M059J (cell line): ENCODE results near the genes FOXD4L5 and ZNF658.

DNA sequence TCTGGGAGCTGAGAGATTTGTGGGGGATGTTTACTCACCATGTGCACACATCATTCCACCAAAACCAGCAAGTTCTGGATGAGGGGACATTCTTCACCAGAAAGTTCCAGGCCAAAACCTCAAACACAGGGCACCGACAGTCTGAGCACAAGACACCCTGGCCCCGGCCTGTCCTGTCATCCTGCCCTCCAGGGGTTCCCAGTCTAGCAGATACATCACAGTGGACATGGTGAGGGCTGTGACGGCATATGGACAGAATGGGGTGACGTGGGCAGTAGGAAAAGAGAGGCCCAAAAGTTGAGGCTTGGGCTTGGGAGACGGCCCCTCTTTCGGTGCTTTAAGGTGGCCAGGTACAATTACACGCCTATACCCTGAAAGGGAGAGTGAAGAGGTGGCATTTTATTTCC, 64.1 kb downstream of the SHB start:
- RAMPAGE, long total RNA: no peak

DNA sequence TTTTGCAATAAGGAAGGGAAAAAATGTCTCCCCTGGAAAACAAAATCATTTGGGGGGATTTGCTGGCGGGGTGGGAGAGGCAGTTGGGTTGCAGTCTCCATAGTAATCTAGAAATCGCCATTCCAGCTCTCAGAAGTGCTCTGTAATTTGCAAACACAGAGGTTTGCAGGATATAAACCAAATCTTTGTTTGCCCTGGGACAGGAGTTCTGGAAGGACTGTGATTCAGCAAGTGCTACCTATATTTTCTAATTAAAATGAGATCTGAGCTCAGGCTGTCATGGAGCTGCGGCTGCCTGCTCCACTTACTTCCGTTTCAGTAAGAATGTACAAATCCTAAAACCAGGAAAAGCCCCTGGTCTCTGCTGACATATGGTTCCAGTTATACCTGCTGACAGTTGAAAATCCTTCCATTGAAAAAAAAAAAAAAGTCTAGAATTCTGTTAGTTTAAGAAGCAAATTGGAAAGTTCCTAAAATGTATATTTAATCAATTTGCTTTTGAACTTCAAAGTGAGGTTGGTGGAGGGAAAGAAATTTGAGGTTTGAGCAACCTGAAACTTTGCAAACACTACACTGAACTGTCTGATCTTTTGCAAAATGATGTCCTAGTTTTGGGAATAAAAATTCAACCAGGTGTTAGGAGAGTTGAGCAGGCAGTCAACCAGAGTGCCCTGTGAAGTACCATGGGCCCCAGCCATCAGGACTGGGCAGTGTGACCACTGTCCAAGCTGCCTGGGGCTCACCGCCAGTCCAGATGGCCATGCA, 50.8 kb downstream of the SHB start:
- RAMPAGE, long total RNA: no peak

DNA sequence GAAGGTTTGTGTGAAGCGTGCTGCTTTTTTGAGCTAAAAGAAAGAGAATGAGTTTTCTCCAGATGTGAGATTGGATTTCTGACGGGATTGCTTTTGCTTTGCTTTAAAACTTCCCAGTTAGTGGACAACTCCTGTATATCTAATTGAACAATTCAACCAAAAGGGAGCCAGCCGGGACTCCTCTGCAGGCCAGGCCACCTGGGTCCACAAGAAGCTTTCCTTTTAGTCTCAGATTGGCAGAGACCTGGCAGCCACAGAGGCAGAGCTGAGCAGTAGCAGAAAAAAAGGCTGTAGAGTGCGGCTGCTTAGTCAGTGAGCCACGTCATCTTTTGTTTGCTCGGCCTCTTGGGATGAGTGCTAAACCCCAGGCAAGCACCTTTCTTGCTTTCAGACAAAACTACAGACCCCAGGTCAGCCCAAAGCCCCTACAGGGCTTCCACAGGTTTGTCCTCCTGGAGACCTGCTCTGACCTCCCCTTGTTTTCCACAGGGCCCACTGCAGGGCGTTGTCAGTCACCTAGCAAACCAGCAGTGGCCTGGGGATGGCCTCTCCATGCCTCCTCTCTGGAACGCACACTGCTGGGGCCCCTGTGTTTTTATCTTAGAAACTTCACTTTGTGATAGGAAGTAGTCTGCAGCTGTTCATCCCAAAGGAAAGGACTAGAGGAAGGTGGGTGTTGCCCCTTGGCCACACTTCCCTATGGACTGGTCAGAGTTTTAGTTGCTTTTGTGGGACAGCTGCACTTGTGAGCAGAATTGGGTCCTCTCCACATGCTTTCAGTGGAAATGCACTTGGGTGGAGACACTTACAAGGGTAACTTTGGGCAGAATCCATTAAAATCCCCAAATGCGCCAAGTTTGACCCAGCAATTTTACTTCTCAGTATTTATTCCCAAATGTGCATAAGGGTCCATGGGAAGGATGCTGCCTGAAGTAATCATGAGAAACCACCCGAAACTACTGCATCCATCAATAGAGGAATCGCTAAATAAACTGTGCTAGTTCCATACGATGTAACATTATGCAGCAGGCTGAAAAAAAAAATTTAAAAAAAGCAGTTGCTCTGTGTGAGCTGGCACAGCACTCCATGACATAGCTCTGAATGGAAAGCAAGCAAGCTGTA, 49.8 kb downstream of the SHB start:
- RAMPAGE, long total RNA: no peak

DNA sequence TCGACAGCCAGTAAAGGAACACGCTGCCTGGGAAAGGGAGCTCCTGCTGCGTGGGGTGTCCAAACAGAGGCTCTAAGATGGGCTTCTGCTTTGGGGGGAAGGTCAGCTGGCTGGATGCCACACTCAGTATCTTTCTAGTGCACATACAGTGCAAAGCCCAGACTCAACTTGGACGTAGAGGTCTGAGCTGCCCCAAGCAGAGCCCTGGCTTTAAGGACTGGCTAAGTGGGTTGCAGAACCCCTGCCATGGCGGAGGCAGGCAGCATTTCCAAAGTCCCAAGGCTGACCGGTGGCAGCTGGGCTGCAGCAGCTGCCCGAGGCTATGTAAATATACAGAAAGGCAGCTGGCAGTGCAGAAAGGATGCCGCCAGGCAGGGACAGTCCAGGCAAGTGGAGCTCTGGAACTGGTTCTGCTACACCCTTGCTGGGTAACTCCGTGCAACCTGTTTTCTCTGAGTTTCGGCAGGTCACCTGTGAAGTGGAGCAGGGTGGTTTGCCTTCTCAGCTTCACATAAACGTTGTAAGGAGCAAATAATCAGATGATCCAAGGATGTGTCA, 46.1 kb downstream of the SHB start:
- RAMPAGE, long total RNA: no peak

GRCh38 chr9:38058640-38059988, 9.9 kb downstream of the SHB start:
- RAMPAGE, long total RNA: no peak

- RAMPAGE, long total RNA: no peak
Observed at GRCh38 chr9:38074229-38074769, 5.3 kb upstream of the SHB start.

DNA sequence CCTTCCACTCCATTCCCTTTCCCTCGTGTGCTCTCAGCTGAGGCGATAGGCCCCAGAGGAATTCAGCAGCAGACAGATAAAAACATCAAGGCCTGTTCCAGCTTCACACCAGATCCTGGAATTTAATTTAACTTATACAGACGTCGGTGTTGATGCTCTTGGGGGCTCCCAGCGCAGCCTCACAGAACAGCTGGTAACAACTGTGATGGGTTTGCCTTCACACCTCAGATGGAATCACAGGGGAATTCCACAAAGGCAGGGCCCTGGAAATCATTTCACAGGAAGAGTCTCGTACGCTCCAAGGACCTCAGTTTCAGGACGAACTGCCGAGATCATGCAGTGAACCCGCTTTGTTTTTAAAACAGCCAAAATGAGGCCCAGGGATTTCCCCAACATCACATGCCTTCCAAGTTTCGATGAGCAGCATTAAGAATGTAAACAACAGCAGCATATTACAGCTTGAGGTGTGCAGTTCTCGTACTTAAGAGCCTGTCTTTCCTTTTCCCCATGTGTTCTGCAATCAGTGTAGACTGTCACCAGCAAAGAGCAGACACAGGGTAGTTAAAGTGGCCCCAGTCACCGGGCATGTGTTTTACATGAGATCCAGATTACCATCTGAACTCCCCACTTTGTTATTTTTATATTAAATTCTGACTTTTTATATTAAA, 73.5 kb upstream of the ALDH1B1 start:
- RAMPAGE, long total RNA: no peak

DNA sequence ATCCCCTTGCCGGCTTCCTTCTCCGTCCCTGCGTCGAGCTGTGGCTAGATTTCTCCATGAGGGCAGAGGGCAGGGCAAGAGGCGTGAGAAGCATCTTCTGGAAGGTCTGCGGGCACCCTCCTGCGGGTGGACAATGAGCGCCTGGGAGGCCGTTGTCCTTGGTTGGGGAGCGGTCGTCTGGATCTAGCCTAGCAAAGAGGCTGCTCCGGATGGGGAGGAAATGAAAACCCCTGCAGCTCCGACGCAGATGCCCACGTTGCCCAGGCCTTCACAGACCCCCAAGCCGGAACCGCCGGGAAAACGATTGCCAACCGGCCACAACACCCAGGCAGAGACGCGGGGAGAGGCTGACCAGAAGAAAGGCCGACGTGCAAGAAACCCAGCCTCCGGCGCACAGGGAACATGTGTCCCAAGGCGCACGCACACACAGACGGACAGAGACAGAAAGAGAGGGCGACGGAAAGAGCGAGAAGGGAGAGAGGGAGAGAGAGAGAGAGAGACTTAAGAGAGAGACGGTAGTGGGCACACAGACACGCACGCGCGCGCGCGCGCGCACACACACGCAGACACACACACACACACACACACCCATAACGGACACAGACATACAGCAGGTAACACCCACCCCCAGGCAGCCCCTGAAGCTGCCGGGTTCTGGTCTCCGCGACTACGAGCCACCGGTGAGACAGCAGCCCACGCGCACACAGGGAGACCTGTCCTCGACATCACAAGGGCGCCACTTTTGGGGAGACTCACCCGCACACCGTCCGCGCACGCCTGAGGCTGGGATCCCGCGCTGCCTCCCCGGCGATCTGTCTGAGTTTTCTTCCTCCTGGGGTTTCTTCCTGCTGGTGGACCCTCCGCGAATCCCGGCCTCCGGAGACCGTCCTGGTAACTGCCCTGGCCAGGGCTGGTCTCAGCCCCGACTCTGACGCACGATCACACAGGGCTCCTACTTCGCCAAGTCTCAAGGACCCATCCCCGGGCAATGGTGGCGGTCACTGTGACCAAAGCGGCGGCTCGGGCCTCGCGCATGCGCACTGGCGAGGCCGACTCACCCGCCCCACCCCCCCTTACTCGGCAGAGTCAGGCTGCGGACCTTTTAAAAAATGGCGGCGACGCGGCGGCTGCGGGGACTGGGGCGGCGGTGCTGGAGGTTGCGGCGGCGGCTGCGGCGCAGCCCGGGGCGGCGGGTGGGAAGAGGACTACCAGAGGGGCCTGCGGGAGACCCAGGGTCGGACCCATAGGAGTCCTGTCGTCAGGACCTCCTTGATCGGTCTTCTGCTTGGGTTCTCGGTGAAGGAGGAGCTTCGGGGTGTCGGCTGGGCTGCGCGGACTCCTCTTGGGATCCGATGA, 750.6 kb downstream of the SPATA31A1 start:
- RAMPAGE, long total RNA: no peak

- RAMPAGE, long total RNA: start-site peak on the plus strand at chr9:40992228-40992334, 30 and 11 reads in 2 replicates
Observed at GRCh38 chr9:40992182-40993005, 136.1 kb downstream of the FOXD4L6 start.

DNA sequence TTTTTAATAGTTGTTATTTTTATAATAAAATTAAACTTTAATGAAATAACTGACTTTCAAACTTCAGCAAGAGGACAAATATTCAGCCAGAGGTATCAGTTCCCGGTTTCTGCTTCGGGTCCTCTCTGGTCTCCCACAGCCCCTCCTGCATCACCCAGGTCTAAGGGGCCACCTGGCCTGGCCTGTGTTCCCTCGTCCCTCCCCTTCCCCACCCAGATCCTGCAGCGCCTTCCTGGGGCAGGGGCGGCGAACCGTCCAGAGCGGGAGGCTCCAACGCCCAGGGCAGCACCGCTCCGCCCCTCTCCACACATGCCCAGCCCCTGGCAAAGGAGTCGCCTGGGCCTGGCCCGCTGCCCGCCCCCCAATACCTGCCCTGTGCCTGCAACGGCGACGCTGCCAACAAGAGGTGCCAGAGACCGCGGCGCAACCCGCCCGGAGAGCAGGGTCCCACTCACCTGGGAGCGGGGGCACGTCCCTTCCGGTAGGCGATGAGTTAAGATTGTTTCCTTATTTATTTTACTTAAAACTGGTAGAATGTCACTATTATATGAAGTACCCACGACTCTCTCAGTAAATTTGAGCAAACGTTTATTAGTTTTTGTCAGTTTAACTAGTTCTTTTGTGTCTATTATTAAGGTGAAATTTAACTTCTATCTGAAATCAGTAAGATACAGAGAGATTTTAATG, 77.4 kb upstream of the ZNG1F start:
- RAMPAGE, long total RNA: no peak

GRCh38 chr9:41648395-41648888, 459.3 kb upstream of the ZNG1F start:
- RAMPAGE, long total RNA: no peak

GRCh38 chr9:61554523-61555058, 364.8 kb downstream of the SPATA31A7 start:
- RAMPAGE, long total RNA: no peak

DNA sequence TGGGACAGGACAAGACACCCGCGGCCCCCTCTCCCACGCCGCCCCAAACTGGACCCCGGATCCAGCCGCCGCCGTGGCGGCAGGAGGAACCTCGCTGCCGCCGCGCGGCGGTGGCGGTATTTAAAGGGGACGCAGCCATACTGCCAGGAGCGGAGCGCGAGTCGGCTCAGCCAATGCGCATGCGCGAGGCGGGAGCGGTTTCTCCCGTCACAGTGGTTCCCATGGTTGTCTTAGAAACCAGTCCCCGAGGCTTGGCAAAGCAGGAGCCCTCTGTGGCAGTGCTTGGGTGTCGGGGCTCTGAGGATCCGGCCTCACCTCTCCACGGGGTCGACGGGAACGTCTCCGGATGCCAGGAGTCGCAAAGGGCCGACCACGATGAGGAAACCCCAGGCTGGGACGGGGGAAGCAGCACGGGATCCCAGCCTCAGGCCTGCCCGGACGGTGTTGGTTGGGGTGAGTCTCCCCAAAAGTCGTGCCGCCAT, 664.1 kb downstream of the SPATA31A7 start:
- RAMPAGE, long total RNA: no peak

GRCh38 chr9:62800958-62801607, 1611.2 kb downstream of the SPATA31A7 start:
- RAMPAGE, long total RNA: no peak

DNA sequence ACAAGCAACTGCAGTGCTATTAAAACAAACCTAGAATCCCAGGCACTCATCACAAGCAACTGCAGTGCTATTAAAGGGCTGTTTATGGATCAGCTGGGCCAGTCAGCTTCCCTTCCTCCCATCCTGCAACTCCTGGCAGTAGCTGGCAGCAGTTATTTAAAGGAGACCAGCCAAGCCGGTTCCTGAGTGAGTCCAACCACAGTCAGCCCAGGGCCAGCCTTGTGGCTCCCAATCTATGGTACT, 1673.5 kb downstream of the SPATA31A7 start:
- RAMPAGE, long total RNA: no peak

DNA sequence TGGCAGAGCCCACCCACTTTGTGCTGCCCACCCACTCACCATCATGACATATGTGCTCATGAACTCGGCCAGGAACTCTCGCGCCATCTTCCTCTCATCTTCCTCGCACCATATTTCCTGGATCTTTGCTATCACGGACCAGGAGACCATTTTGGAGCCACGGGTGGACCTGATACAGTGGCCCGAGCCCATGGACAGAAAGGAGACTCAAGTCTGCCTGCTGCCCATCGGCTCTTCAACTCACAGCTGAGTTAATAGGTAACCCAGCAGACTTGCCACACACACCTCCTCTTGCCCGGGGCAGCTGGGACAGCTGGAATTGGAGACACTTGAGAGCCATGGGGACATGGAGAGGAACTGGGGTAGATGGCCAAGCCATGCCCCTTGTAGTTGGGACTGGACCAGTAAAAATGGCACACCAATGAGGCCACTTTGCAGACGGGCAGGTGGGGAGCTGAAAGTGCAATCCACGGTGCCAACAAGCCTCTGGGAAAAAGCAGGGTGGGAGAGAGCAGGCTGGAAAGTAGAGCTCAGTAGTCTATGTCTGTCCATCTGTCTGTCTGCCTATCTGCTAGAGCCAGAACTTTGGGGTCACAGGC, 1958.2 kb downstream of the FOXD4L5 start:
- RAMPAGE, long total RNA: no peak

- RAMPAGE, long total RNA: no peak
Observed at GRCh38 chr9:63378919-63379401, 1906.0 kb downstream of the FOXD4L5 start.

DNA sequence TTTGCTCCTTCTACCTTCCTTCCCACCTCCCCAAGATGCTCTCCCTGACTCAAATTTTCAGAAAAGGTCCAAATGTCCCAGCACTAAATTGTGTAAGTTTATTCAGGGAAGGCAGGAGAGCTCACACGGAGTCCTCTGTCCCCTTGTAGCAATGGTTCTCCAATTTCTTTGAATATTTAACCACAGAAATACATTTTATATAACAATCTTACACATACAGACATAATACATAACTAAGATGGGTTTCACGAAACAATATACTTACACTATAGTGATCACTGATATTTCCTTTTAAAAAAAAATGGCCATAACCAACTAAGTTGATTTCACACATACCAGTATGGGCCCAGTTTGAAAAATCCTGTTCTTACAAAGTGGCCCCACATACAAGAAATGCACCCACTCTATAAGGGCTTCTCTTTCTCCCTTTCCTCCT, at the start of gene FOXD4L5:
TSS of gene FOXD4L5 (minus strand) at position 120 of the 436 bp plus-strand sequence.
- RAMPAGE, long total RNA: no peak

DNA sequence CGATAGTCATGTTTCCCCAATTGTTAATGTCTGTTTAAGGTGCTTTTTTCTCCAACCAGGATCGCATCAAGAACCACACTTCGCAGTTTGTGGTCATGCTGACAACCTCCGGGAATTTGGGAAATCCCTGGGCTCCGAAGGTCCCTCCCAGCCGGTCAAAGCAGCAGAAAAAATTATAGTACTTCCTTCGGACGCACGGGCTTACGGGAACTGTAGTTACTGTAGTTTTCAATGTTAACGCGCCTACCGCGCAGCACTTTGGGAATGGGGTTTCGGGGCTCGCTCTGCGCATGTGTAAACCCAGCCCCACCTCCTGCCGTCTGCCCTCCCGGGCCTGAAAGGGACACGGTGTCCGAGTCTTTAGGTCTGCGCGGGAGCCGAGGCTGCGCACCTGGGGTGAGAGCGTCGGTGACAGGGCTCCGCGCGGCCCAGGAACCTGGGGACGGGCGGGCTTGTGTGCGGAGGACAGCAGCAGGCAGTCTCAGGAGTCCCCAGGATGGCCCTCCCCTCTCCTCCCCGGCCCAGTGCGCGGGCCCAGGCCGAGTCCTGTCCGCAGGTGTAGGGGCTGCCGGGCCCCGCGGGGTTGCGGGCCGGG, at the start of gene ZNF658:
TSS of gene ZNF658 (plus strand) at position 285 of the 595 bp plus-strand sequence.
- RAMPAGE, long total RNA: no peak

DNA sequence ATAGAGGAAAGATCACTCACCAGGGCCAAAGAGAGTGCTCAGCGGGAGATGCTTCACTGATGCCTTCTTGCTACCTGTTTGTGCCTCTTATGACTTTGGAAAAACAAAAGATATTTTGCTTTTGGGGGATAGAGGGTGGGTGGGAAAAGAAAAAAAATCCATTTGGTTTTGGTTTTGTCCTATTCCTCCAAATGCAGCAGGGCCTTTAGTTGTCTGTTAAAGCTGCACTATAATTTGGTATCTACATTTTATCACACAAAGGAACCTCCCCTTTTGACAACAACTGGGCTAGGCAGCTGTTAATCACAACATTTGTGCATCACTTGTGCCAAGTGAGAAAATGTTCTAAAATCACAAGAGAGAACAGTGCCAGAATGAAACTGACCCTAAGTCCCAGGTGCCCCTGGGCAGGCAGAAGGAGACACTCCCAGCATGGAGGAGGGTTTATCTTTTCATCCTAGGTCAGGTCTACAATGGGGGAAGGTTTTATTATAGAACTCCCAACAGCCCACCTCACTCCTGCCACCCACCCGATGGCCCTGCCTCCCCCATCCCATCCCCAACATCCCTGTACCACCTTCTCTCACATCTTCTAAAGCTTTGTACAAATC, 10.9 kb downstream of the TMEM252 start:
- RAMPAGE, long total RNA: no peak